Mesenchymal stem cell of the bone marrow (primary cell): Measurements from ENCODE around the genes ARHGAP11A, SCG5, GREM1, FMN1 and CHRM5.

GRCh38 chr15:31480690-31480995 lies 154.0 kb downstream of the KLF13 start:
- CAGE, long polyA plus RNA: no peak

DNA sequence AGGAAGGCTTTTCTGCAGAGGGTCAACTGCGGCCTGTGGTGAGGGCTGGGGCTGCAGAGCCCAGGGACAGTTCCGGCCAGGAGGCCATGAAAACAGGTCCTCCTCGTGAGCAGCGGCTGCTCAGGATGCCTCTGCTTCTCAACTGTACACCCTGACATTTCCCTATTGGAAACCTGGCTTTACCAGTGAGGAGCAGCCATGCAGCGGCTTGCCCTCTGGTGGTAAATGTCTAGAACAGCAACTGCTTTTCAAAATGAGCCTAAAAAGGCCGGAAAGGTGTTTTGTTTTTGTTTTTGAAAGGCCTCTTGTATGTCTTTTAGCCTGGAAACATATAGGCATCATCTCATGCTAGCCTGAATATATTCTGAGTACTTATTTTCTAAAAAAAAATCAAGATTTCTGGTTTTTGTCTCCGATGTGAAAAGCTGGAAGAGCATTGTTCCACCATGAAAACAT lies 163.4 kb downstream of the KLF13 start:
- CAGE, long polyA plus RNA: no peak

DNA sequence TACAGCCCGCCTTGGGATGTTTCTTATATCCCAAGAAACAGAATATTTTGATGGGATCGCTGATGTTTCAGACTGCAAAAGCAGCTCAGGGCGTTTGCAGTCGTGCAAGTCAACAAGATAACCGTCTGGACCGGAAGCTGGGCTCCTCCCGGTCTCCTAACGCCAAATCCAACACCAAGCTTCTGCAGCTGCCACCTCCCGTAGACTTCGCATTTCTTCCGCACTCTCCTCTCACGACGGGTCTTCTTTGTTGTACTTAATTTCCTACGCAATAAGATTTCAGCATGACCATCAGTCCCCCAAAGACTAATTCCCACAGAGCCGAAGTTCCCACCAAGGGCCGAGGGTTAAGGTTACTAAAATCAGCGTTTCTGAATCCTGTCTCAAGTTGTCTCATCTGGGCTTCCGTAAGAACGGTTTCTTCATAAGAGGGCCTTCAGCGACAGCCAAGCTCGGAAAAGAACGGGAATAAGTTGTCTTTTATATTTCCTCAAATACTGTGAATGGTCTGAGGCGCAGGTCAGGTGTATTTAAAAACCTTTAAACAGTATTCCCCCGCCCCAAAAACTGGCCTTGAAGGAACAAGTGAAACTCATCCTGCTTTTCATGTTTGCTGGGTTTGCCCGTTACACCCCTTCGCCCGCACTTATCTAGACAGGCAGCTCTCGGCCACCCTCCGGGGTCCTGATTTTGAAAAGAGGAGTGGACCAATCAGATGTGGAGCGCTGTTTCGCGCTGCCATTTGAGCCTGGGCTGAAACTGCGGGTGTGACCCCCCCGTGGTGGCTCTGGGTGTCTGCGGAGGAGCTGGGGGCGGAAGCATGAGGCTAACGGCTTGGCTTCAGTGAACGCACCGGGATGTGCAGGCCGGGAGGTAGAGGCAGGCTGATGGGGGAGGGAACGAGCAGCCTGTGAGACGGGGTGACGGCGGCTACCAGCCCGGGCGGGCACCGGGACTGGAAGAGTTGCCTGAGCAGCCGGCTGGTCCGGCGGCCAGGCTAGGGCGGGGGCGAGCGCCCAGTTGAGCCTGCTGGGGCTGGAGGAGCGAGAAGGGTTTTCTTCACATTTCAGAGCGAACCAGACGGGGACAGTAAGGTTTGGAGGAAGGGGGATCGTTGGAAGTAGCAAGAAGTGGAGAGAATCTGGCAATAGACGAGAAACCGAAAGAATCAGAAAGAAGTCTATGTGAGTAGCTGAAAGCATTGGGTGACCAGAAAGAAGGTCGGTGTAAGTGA lies at the start of gene ARHGAP11A:
Gene ARHGAP11A, plus strand, starts transcription at position 770 of the 1,234 bp plus-strand sequence.
- CAGE, long polyA plus RNA: no peak

DNA sequence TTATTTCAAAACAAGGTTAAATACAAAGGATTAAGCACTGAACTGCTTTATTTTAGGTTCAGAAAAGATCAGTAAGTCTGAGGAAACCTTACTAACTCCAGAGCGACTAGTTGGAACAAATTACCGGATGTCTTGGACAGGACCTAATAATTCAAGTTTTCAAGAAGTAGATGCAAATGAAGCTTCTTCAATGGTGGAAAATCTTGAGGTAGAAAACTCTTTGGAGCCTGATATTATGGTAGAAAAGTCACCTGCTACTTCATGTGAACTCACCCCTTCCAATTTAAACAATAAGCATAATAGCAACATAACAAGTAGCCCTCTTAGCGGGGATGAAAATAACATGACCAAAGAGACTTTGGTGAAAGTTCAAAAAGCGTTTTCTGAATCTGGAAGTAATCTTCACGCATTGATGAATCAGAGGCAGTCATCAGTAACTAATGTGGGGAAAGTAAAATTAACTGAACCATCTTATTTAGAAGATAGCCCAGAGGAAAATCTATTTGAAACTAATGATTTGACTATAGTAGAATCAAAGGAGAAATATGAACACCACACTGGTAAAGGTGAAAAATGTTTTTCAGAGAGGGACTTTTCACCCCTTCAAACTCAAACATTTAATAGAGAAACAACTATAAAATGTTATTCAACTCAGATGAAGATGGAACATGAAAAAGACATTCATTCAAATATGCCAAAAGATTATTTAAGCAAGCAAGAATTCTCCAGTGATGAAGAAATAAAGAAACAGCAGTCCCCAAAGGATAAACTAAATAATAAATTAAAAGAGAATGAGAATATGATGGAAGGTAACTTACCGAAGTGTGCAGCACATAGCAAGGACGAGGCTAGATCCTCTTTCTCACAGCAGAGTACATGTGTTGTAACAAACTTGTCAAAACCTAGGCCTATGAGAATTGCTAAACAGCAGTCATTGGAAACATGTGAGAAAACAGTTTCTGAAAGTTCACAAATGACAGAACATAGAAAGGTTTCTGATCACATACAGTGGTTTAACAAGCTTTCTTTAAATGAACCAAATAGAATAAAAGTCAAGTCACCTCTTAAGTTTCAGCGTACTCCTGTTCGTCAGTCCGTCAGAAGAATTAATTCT lies 5.0 kb upstream of the SCG5 start:
- CAGE, long polyA plus RNA: no peak

GRCh38 chr15:32641291-32642185 lies at the start of gene SCG5:
SCG5 (plus strand) TSS chr15:32641710.
- CAGE, long polyA plus RNA: no peak

DNA sequence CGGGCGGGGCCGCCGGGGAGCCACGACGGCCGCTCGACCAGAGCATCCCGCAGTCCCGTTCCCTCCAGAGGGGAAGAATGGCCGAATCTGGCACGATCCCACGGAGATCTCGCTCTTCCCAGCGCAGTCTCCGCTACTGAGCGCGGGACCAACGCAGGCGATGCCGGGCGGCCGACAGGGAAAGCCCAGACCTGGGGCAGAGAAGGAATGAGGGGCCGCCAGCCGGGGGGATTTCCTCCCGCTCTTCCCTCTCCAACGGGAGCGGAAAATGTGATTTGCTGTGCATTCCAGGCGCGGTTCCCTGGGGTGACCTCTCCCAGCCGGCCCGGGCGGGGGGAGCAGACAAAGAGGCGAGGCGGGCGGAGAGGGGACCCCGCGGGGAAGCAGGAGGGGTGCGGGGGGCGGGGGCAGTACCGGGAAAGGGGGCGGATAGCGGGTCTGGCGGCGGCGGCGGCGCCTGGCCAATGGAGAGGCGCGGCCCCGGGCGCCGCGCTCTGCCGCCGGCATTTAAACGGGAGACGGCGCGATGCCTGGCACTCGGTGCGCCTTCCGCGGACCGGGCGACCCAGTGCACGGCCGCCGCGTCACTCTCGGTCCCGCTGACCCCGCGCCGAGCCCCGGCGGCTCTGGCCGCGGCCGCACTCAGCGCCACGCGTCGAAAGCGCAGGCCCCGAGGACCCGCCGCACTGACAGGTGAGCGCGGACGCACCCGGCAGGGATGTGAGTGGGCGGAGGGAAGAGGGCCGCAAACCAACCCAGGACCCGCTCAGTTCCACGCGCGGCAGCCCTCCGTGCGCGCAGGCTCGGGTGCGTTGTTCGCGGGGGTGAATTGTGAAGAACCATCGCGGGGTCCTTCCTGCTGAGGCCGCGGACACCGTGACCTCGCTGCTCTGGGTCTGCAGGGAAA lies at the start of gene GREM1:
Gene GREM1, plus strand, starts transcription at position 536 of the 907 bp plus-strand sequence.
- CAGE, long polyA plus RNA: no peak

GRCh38 chr15:33154434-33154950 lies 40.0 kb downstream of the FMN1 start:
- CAGE, long polyA plus RNA: no peak

DNA sequence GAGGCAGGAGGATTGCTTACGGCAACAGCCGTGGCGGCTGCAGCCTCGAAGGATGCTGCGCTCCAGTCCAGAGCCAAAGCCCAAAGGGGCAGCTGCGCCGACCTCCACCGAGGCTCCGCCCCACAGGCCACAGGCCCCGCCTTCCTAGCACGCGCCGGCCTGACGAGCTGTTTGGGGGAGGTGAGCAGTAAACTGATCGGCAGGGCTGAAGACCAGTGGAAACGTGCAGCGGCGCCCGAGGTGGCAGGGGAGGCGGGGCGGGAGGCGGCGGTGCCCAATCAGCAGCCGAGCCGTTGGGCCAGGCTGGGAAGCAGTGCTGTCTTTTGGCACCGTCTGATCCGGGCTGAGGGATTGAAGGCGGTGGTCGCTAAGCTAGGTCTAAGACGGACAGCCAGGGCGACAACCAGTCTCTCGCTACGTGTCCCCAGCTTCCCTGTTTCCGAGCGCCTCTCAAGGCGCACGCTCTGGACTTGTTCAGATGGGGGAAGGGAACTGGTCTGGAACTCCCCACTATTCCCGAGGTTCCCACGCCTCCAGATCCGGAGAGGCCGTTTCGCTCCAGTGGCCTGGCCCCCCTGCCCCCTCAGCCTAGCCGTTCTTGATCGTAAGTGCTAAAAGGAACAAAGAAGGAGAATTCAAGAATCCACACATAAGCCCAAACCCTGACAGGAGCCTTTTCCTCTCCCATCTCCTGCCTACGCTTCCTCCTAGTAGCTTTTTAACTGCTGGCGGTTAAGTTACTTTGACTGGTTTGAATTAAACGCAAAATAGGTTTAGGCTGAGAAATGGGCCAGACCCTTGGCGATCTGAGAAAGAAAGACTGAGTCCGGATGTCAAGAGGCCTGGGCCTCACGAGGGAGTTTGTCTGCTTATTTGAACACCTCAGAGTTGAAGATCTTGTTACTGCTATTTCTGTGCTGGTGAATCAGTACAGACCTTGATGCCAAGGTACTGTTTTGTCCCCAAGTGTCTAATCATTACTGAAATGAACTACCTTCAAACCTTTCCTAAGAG lies at the start of gene FMN1:
Gene FMN1, minus strand, starts transcription at position 87 of the 1,014 bp plus-strand sequence.
- CAGE, long polyA plus RNA: no peak

DNA sequence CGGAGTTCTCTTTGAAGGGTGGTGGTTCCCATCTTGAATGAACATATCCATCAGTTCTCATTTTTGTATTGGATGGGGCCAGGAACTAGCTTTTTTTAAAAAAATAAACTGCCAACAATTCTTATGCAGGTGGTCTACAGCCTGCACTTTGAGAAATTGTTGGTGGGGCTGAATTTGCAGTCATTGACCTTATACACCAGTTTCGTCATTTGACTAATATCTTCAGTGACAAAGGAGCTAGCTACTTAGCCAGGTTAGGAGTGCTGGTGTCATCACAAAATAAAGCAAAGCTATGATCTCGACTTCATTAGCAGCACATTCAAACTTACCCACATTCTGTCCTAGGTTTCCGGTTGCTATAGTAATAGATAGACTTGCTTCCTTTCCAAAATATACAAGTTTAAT lies 180.2 kb downstream of the RYR3 start:
- CAGE, long polyA plus RNA: no peak

DNA sequence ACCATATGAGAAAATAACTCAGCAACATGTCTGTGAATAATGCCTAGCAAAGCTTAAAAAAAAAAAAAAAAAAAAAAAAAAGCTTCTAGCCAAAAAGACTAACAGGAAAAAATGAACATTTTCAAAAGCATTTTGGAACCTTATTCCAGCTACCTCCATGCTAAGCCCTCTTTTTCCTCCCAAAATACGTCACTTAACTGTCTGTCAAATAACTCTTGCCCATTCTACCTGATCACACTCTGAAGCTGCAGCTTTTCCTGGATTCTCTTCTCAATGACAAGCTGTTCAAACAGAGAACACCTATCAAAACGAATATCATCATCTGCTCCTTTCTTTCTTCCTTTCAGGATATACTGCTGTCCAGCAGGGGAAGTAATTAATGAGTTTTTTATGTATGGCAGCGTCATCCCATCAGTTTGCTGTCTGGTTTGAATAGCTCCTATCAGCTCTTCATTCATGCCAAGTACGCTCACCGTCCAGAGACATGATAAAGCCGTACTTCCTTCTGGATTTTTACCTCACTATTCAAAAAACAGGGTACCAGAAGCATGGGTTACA lies at the start of gene CHRM5:
Gene CHRM5, plus strand, starts transcription at position 453 of the 558 bp plus-strand sequence.
- CAGE, long polyA plus RNA: no peak

DNA sequence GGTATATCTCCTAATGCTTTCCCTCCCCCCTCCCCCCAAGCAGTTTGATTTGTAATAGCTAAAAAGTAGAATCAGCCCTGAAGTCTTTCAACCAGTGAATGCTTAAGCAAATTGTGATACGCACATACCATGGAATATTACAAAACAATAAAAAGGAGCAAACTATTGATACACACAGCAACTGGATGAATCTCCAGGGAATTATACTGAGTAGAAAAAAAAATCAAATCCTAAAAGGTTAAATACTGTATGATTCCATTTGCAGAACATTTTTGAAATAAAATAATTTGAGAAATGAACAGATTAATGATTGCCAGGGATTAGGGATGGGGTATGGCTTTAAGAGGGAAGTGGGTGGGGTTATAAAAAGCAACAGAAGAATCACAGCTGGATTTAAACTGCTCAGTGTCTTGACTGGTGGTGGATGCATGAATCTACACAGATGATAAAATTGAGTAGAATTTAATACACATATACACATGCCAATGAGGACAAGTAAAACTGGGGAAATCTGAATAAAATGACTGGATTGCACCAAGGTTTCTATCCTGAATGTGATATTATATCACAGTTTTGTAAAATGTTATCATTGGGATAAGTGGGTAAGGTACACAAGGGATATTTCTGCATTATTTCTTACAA lies 79.6 kb upstream of the GOLGA8B start:
- CAGE, long polyA plus RNA: no peak

- CAGE, long polyA plus RNA: no peak
Observed at GRCh38 chr15:34753990-34754909, 548 bp downstream of the GJD2 start.

DNA sequence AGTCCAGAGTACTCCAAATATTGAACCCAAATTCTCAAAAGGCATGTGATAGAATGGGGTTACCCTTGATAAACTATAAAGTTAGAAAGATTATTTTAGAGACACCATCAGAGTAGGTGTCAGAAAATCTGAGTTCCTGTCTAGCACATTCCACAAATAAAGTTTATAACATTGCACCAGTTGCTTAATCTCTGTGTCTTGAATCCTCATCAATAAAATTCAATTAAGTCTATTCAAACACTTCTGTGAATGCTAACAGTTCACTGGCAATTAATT lies 6.5 kb downstream of the ACTC1 start:
- CAGE, long polyA plus RNA: no peak

- CAGE, long polyA plus RNA: no peak
Observed at GRCh38 chr15:34789192-34789577, 6.2 kb downstream of the ACTC1 start.

- CAGE, long polyA plus RNA: no peak
Observed at GRCh38 chr15:35163151-35163582, 78.1 kb upstream of the NANOGP8 start.

GRCh38 chr15:35191858-35192431 lies 106.8 kb upstream of the NANOGP8 start:
- CAGE, long polyA plus RNA: no peak

DNA sequence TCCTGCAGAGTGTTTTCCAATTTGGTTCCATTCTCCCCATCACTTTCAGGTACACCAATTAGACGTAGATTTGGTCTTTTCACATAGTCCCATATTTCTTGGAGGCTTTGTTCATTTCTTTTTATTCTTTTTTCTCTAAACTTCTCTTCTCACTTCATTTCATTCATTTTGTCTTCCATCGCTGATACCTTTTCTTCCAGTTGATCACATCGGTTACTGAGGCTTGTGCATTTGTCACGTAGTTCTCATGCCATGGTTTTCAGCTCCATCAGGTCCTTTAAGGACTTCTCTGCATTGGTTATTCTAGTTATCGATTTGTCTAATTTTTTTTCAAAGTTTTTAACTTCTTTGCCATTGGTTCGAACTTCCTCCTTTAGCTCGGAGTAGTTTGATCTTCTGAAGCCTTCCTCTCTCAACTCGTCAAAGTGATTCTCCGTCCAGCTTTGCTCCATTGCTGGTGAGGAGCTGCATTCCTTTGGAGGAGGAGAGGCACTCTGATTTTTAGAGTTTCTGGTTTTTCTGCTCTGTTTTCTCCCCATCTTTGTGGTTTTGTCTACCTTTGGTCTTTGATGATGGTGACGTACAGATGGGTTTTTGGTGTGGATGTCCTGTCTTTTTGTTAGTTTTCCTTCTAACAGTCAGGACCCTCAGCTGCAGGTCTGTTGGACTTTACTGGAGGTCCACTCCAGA lies 155.4 kb downstream of the DPH6 start:
- CAGE, long polyA plus RNA: no peak

- CAGE, long polyA plus RNA: no peak
Observed at GRCh38 chr15:35548453-35548815, 2.5 kb upstream of the DPH6 start.

- CAGE, long polyA plus RNA: no peak
Observed at GRCh38 chr15:35690414-35691225, 144.7 kb upstream of the DPH6 start.

- CAGE, long polyA plus RNA: no peak
Observed at GRCh38 chr15:35696654-35697184, 150.8 kb upstream of the DPH6 start.